Metastatic Breast Carcinoma in the Brain (tissue), 10 donors: ENCODE measurements around a stretch of chr9.

DNA sequence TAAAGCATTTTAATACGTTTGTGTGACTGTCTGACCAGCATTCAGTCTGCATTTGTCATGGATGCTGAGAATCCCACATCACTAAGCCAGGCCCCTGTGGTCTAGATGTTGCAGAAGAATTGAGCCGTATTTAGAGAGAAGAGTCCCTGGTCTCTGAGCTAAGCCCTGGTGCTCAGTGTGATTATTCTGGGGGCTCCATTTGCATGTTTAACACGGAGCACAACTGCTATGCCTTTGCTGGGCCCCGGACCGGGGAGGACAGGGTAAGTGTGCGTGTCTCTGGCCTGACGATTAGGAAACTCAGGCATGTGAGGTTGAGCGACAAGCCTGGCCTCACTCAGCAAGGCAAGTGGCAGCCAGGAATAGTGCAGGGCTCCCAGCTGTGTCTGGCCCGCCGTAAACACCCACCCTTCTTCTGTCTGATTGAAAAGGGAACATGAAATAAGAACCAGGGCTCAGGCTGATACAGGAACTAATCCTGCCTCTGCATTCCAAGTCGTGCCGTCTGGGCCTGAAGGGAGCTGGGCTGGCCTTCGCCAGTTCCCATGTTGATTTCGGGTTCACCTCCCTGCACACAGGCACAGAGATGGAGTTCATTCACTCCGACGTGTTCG lies 22.3 kb downstream of the FAM78A start:
- PRO-cap, 10 experiments, result peak in 2 of 10 experiments; most common plus-strand start position 475 of the sequence (in 1); most common minus-strand start position 417 of the sequence (in 2)

DNA sequence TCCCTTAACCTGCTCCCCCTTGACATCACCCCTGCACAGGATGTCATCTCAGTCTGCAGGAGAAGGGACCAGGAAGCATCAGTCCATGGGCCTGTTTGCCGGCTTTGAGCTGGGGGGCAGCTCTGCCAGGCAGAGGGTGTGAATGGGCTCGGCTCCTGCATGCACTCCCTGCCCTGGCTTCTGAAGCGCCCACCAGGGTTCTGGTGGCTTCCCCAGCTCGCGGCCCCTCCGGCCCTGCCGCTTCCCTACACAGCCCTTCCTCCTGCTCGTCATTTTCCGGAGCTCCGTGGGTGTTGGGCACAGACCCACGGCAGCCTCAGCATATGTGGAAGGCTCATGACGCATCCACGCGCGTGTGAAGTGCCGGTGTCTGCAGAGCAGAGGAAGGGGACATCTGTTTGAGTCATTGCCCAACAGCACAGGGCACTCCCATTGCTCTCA lies 3.8 kb upstream of the FAM78A start:
- PRO-cap, 10 experiments, result no peak in any of the 10 experiments

DNA sequence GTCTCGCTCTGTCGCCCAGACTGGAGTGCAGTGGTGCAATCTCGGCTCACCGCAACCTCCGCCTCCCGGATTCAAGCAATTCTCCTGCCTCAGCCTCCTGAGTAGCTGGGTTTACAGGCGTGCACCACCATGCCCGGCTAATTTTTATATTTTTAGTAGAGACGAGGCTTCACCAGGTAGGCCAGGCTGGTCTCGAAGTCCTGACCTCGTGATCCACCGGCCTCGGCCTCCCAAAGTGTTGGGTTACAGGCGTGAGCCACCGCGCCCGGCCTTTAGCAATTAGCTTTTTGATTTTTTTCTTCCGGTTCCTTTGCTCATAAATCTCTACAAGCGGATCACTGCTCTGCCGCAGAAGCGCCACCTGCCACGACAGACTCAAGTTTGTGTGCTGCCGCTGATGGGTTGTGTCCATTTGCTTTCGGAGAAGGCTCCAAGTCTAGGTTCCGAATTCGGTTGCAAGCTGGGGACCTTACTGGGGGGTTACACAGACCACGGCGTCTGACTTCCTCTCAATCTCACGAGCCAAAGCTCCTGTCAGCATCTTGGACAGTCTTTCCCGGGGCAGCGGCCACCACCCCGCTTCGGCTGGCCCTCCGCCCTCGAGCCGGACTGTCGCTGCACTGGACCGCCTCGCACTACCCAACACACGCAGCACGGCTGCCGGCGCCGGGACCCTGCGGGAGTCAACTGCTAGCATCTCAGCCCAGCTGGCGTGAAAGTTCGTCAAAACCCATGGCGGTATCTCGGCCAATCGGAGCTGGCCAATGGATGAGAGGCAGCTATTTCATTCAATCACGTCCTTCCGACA lies 20.9 kb upstream of the PRRC2B start:
- PRO-cap, 10 experiments, result peak in 10 of 10 experiments; most common plus-strand start position 317 of the sequence (in 1); most common minus-strand start position 689 of the sequence (in 6)

- PRO-cap, 10 experiments, result peak in 10 of 10 experiments; most common minus-strand start chr9:131393772 (in 2)
Observed at GRCh38 chr9:131393567-131393917, 344 bp upstream of the PRRC2B start.

DNA sequence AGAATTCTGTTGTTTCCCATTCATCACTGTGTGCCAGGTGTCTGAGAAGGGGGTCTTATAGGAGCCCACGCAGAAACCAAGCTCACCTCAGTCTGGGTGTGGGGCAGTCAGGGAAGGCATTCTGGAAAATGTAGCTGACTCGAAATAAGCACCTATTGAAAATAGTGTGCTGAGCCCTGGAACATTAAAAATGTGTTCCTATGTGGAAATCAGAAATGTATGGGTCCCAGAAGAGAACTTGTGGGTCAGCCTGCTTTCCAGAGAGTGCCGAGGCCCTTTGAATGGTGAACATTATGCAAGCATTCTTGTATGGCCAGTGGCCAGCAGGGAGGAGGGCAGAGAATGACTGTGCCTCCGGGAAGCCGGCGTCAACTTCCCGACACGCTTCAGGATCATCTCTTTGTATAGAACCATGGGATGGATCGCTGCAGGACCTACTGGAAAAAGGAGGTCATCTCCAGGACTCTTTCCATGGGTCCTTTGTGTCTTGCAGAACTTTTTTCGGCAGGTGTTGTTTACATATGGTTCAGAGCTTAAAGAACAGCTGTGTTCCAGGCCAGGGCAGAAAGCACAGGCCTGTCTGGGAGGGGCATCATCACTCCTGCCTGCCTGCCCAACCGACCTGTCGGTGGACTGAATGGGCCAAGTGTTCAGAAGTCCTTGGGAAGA lies 8.8 kb downstream of the PRRC2B start:
- PRO-cap, 10 experiments, result peak in 10 of 10 experiments; most common plus-strand start position 403 of the sequence (in 3); most common minus-strand start position 266 of the sequence (in 10)

- PRO-cap, 10 experiments, result no peak in any of the 10 experiments
Observed at GRCh38 chr9:131443610-131443909, 49.7 kb downstream of the PRRC2B start.

DNA sequence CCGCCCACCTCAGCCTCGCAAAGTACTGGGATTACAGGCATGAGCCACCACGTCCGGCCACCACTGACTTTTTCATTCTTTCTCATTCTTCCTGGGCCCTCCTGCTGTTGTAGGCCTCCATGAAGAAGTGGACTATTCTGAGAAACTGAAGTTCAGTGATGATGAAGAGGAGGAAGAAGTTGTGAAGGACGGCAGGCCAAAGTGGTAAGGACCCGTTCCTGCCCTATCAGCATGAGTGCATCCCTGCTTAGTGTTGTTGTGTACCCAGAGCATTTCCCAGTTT lies 47.8 kb upstream of the POMT1 start:
- PRO-cap, 10 experiments, result no peak in any of the 10 experiments

GRCh38 chr9:131475129-131475736 lies 27.5 kb upstream of the POMT1 start:
- PRO-cap, 10 experiments, result no peak in any of the 10 experiments

GRCh38 chr9:131503894-131504433 lies 1.2 kb downstream of the POMT1 start:
- PRO-cap, 10 experiments, result peak in 1 of 10 experiments; most common minus-strand start chr9:131504268 (in 1)

DNA sequence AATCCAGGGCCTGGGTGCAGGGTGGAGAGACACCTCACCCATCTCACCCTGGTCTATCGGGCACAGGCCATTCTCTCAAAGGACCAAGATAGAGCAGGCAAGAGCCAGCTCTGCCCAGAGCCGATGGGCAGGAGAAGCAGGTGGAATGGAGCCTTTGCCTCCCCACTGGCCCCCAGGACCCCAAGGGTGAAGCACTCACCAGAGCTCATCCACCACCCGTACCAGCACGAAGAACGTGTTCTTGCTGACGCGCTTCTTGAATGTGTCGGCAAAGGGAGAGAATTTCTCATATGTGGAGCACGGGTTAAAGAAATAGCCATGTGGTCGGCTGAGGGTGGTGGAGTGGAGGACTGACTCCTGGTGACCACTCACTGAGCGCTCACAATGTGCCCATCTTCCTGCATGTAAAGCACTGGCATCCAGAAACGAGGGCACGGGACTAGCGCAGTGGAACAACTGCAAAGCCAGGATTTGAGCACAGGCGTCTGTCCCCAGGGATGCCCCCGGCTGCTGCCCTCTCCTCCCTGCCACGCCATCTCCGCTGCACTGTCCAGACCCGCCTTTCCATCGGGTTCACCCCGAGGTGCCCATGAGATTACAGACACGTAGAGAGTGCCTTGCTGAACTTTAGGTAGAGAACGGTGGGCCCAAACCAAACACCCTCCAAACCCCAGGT lies 44.5 kb downstream of the PRRT1B start:
- PRO-cap, 10 experiments, result no peak in any of the 10 experiments

GRCh38 chr9:131603027-131603605 lies 57.8 kb downstream of the PRRT1B start:
- PRO-cap, 10 experiments, result peak in 3 of 10 experiments; most common plus-strand start chr9:131603505 (in 2)

DNA sequence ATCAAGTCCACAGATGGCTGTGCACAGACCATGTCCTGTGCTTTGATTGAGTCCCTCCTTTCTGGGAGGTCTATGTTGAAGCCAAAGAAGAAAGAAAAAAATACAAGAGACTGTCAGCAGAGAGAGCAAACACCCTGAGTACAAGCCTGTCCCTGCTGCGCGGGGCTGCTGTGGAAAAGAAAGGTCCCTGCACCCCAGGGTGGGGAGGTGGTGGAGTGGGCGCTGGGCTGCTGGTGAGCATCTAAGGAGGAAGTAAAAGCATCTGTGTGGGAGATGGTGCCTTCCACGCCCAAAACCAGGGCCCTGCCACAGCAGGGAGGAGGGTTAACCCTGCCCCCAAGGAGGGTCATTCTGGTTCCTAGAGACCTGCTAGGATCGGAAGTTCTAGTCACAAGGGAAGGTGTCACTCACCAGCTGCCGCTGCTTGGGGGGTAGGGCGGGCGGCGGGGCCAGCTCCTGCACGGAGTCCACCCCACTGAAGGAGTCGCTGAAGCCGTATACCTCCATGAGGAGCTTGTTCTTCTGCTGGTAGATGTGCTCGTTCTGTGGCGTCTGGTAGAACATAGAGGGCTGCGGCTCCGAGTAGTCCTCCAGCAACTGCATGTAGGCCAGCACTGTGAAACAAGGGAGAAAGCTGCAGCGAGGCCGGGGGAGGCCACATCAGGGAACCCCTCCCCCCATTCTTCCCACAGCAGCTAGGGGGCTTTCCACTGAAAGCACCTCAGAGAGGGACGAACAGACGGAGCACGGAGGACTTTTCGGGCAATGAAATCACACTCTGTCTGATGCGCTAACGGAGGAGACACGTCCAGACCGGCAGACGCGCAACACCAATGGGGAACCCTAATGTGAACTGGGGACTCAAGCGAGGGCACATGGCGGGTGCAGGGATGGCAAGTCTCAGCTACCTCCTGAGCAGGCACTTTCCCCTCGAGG lies 76.3 kb downstream of the PRRT1B start:
- PRO-cap, 10 experiments, result no peak in any of the 10 experiments

GRCh38 chr9:131672257-131673015 lies 67.4 kb downstream of the RAPGEF1 start:
- PRO-cap, 10 experiments, result peak in 1 of 10 experiments; most common plus-strand start chr9:131672801 (in 1); most common minus-strand start chr9:131672564 (in 1)

- PRO-cap, 10 experiments, result no peak in any of the 10 experiments
Observed at GRCh38 chr9:131674261-131675498, 65.2 kb downstream of the RAPGEF1 start.

- PRO-cap, 10 experiments, result peak in 2 of 10 experiments; most common plus-strand start chr9:131677745 (in 1); most common minus-strand start chr9:131677773 (in 1)
Observed at GRCh38 chr9:131677057-131678331, 62.4 kb downstream of the RAPGEF1 start.

DNA sequence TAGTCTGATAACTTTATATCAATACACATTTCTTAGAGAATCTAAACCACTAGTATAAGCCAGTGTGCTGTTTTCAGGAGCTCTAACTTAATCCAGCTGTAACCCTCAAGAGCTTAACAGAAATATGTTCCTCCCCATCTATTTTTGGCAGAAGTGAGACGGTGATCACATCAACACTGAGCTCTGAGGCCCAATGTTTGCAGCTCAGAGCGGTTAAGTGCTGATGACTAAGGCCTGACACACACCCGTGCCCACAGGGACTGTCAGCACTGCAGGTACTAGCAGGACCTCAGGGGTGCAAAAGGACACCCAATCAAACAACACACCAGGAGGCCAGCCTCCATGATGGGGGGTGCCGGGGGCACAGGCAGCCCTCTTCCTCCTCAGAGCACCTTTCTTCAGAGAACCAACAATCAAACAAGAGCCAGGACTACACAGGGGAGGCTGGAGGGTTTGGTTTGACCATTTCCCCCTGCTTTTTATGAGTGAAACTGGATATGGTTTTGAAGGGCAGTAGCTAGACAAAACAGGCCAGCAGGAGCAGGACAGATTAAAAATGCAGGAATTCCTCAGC lies 61.3 kb downstream of the RAPGEF1 start:
- PRO-cap, 10 experiments, result peak in 4 of 10 experiments; most common plus-strand start position 216 of the sequence (in 2); most common minus-strand start position 100 of the sequence (in 3)

DNA sequence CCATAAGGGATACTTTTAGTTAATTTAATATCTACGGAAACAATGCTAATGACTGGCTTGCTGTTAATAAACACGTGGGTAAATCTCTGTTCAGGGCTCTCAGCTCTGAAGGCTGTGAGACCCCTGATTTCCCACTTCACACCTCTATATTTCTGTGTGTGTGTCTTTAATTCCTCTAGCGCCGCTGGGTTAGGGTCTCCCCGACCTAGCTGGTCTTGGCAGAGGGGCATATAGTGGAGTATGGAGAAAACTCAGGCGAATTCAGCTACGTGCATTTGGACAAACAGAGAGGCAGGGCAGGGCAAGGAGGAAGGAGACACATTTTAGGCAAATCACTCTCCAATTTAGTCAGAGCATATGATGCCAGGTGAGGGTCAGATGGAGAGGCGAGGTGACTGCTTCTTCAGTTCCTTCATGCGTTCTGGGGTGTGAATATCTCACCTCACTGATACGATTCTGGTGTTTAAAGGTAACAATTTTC lies 54.2 kb downstream of the RAPGEF1 start:
- PRO-cap, 10 experiments, result no peak in any of the 10 experiments

- PRO-cap, 10 experiments, result no peak in any of the 10 experiments
Observed at GRCh38 chr9:131695708-131696044, 44.2 kb downstream of the RAPGEF1 start.

- PRO-cap, 10 experiments, result peak in 1 of 10 experiments; most common plus-strand start chr9:131698372 (in 1)
Observed at GRCh38 chr9:131698303-131699079, 41.4 kb downstream of the RAPGEF1 start.

GRCh38 chr9:131708161-131708912 lies 31.5 kb downstream of the RAPGEF1 start:
- PRO-cap, 10 experiments, result no peak in any of the 10 experiments